OCI-LY7 (cell line): Measurements from ENCODE around the gene PRKCZ.

GRCh38 chr1:1954699-1955213 lies 35.7 kb upstream of the TMEM52 start:
- PRO-cap: no peak
- RAMPAGE, long total RNA: no peak

GRCh38 chr1:2014602-2015719 lies 4.2 kb upstream of the GABRD start:
- PRO-cap: no peak
- RAMPAGE, long total RNA: no peak

DNA sequence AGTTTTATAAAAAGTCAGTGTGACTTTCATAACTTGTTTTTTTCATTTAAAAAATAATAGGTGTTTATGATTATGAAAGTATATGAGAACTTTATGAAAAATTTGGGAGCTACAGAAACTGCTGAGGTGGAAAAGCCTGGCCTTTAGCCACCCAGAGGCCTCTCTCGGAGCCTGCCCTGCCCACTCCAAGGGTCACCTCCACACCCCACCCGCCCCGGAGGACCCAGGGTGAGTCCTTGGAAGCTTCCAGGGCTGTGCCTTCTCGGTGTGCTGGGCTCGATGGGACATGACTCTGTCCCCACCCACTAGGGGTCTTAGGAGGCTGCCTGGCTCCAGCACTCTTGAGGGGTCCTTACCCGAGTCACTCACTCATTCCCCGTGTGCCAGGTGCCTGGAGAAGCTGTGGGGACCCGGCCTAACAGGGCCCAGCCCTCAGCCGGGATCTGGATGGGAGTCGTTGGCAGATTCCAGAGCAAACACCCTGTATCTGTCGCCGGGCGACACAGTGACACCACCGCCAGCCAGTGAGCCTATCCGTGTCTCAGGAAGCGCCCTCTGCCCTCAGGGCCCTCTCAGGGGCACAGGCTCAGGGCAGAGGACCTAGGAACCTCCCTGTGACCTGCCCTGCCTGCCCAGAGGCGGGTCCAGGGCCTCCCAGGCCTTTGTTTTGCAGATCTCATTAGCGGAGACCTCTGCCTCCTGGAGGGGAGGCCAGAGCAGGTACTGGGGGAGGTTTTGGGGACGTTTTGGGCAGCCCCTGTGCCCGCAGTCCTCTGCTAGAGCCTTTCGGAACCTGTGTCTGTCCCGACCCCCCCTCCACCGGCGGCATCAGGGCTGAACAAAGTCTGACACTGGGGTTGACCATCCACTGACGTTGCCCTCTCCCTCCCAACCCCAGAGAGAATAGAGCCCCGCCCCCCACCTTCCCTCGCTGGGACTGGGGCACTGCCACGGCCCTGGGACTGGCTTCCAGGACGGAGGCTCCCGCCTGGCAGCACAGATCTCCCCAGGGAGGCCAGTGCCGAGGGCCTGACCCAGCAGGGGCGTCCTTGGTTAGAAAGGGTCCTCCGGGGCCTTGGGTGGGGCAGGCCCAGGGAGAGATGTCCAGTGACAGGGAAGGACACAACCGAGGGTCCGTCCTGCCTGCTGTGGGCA lies 3.0 kb upstream of the PRKCZ start:
- PRO-cap: no peak
- RAMPAGE, long total RNA: no peak

DNA sequence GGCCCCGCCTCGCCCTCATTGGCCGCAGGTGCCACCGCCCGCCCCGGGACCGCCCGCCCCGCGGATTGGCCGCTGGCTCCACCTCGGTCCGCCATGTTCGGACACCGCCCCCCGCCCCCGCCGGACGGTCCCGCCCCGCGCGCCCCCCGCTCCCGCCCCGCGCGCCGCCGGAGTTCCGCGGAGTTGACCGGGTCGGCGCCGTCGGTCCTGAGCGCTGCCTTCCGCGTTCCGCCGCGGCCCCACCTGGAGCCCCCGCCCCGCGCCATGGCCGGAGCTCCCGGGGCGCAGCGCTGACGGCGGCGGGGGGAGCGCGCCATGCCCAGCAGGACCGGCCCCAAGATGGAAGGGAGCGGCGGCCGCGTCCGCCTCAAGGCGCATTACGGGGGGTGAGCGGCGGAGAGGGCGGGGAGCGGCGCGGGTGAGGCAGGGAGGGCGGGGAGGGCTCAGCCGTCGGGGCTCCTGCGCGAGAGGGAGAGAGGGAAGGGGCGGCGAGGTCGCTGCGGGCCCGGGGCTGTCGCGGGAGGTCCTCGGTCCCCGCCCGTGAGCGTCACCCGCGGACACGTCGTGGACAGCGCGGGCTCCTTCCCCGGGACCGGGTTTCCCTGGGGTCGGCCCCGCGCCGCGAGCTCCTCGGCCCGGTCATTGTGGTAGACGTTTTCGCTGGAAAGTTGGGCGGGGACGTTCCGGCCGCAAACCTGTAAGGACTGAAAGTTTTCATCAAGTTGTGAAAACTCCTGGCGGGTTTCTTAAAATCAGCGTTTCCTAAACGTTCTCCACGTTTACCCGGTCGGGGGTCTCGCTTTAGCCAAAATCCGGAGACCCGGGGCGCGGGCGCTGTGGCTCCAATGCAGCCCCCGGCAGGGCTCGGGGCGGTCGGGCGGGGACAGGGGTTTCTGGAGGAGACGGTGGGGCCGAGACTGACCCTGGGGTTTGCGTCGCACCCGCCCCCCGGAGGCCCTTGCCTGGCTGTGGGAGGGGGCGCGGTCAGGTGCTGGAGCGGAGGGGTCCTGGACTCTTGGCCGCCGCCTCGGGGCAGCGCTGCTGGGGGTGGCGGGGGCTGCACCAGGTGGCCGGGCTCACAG lies at the start of gene PRKCZ:
Gene PRKCZ (plus strand): TSS at position 96 of the 1,082 bp plus-strand sequence.
- PRO-cap: bidirectional peak, plus-strand start at position 170 of the sequence, minus-strand start outside the sequence
- RAMPAGE, long total RNA: no peak

- PRO-cap: no peak
- RAMPAGE, long total RNA: no peak
Observed at GRCh38 chr1:2104266-2105061, 54.3 kb downstream of the PRKCZ start.

GRCh38 chr1:2152781-2153239 lies 41.8 kb downstream of the FAAP20 start:
- PRO-cap: no peak
- RAMPAGE, long total RNA: no peak

GRCh38 chr1:2192202-2192818 lies 2.3 kb downstream of the FAAP20 start:
- PRO-cap: no peak
- RAMPAGE, long total RNA: no peak

- PRO-cap: no peak
- RAMPAGE, long total RNA: no peak
Observed at GRCh38 chr1:2229818-2230016, 1.6 kb downstream of the SKI start.

- PRO-cap: no peak
- RAMPAGE, long total RNA: no peak
Observed at GRCh38 chr1:2233375-2234028, 5.4 kb downstream of the SKI start.

GRCh38 chr1:2235538-2236069 lies 7.5 kb downstream of the SKI start:
- PRO-cap: no peak
- RAMPAGE, long total RNA: no peak

DNA sequence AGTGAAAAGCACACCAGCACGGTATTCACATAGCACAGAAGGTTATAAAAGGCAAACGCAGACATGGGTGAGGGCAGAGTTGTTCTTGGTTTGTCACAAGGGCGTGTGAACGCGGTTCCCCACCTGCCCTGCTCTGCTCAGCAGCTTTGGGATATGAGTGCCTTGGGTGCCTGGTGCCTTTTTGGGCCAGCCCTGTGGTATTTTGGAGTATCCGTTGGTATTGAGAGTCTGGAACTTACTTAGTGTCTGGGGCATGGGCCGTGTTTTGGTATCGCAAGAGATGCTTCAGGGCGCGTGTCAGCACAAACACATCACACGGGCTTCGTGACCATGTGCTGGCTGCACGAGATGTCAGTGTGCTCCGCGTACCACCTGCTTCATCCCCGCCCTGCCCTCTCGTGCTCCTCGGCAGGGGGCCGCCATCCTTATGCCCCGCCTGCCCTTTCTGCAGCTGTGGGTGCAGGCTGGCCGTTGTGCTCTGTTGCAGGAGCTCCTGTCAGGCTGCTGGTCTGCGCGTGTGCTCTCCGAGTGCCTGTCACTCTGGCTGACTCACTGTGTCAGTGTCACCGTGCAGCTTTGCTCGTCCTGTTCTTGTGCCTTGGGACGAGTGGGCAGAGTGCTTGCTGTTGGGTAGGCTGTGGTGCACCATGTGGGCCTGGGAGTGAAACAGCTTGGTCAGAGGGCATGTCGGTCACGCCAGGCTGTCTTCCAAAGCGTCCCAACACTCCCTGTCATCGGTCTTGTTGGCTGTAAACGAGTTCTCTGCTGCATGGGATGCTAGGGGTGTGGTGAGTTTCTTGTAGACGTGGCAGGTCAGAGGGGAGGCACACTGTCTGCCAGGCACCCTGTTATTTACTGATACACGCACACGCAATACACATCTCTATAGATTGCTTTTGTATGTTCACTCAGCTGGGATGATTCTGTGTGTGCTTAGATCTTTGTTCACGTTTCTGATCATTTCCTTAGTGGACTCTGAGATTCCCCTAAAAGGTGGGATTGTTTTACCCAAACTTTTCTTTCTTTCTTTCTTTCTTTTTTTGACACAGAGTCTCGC lies 15.2 kb downstream of the SKI start:
- PRO-cap: no peak
- RAMPAGE, long total RNA: no peak

- PRO-cap: no peak
- RAMPAGE, long total RNA: no peak
Observed at GRCh38 chr1:2270157-2271168, 42.3 kb downstream of the SKI start.

GRCh38 chr1:2283284-2284132 lies 55.4 kb downstream of the SKI start:
- PRO-cap: no peak
- RAMPAGE, long total RNA: no peak

- PRO-cap: no peak
- RAMPAGE, long total RNA: no peak
Observed at GRCh38 chr1:2289178-2289919, 61.2 kb downstream of the SKI start.

DNA sequence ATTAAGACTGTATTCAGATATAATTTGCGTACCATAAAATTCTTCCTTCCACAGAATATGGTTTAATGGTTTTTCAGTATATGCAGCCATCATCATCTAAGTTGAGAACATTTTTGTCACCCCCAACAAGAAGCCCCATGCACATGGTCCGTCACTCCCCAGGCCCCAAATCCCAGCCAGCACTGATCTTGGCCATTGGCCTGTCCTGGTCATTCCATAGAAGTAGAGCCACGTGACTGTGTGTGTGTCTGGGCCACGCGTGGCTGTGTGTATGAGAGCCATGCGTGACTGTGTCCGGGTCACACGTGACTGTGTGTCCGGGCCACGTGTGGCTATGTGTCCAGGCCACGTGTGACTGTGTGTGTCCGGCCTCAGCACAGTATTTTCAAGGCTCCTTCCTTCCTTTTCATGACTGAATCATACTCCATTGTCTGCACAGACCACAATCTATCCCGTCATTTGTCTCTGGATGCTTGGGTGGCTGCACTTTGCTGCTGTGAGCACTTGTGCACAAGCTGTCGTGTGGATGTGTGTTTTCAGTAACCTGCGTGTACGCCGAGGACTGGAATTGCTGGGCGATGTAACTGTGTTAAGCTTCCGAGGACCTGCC lies 67.4 kb downstream of the SKI start:
- PRO-cap: no peak
- RAMPAGE, long total RNA: no peak

DNA sequence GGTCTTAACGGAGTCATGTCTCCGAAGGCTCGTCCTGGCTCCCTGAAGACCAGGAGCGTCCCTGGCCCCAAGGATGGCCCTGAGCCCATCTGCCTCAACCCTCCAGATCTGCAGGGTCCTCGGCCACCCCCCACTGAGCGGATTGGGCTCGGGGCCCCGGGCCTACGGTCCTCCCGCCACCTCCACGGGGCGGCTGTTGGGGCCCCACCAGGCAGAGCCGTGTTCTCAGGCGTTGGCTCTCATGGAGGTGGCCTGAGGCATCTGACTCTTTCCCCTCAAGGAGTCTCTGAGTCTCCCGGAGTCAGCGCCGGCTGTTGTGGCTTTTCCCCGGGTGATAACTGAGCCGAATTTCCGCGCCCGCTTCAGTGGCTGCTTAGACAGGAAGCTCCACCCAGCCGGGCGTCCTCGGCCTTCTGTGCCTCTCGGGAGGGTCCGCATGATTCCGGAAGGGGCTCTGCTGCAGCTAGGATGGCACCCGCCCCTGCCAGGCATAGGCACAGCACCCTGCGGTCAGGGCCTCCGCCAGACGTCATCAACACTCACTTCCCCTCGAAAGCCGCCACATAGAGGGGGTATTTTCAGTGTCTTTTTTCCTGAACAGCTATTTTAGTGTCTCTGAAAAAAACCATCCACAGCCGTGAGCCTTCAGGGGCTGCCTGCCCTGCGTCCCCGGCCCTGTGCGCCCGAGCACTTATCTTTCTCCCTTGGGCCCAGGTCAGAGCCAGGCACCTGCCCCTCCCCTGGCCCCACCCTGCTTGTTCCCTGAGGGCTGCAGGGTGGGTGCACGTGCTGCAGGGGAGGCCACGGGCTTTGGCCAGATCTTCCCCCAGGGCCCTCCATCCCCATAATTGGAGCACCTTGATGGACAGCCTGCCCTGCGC lies 72.9 kb downstream of the SKI start:
- PRO-cap: bidirectional peak, plus-strand start at position 437 of the sequence, minus-strand start at position 340 of the sequence
- RAMPAGE, long total RNA: no peak

GRCh38 chr1:2303773-2304050 lies 75.6 kb downstream of the SKI start:
- PRO-cap: no peak
- RAMPAGE, long total RNA: no peak

DNA sequence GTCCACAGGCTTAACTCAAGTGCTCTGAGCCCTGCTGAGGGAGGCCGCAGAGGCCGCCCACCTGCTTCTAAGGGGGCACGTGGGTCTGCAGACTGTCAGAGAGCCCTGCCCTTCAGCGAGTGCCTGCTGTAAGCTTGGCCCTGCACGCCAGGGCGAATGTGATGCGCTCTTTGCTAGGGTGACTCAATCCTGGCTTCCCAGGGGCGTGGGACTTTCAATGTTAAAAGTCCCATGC lies 384 bp upstream of the PANK4 start:
- PRO-cap: no peak
- RAMPAGE, long total RNA: no peak

DNA sequence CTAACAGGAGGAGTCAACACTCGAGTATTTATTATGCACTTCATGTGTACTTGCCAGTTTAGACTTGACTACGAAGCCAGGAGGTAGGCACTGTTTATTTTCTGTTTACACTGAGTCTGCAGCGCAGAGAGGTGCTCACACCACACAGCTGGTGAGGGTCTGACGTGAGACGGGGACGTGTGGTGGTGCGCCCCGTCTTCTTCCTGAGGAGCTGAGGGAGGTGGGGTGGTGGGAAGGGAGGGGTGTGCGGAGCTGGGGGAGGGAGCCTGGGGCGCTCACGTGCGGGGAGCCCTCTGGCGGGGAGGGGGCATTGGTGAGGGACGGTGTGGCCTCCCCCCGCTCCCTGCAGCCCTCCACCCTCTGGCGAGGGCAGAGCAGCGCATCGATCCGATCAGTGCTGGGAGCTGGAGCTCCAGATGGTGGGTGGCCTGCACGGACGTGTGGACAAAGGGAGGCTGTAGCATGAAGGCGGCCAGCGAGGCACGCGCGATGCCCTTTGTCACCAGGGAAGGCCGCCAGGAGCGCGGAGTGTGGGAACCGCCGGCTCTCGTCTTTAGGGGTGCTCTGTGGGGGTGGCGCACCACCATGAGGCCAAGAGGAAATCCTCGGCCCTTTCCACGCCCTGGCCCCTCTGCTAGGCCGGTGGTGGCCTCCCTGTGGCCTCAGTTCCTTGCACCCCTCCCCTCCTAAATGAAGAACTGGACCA lies 5.3 kb upstream of the HES5 start:
- PRO-cap: no peak
- RAMPAGE, long total RNA: no peak

GRCh38 chr1:2564622-2565555 lies 8.7 kb downstream of the TNFRSF14 start:
- PRO-cap: no peak
- RAMPAGE, long total RNA: no peak